CD14-positive monocyte (primary cell): ENCODE data around the genes ZNF2, FAHD2A and TRIM43.

GRCh38 chr2:94208151-94208712 lies 378.9 kb upstream of the AQP7B start:
- CAGE, long polyA plus RNA: no peak

DNA sequence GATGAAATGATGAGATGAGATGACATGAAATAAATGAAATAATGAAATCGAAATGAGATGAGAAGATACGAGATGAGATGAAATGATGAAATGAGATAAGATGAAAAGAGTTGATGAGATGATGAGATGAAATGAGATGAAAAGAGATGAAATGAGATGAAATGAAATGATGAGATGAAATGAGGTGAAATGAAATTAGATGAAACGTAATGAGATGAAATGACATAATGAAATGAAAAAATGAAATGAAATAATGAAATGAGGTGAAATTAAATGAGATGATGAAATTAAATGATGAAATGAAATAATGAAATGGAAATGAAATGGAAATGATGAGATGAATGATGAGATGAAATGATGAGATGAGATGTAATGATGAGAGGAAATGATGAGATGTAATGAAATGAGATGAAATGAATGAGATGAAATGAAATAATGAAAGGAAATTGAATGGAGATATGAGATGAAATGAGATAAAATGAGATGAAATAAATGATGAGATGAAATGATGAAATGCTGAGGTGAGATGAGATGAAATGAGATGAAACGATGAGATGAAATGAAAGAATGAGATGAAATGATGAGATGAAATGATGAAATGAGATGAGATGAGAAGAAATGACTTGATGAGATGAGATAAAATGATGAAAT lies 366.6 kb upstream of the AQP7B start:
- CAGE, long polyA plus RNA: no peak

DNA sequence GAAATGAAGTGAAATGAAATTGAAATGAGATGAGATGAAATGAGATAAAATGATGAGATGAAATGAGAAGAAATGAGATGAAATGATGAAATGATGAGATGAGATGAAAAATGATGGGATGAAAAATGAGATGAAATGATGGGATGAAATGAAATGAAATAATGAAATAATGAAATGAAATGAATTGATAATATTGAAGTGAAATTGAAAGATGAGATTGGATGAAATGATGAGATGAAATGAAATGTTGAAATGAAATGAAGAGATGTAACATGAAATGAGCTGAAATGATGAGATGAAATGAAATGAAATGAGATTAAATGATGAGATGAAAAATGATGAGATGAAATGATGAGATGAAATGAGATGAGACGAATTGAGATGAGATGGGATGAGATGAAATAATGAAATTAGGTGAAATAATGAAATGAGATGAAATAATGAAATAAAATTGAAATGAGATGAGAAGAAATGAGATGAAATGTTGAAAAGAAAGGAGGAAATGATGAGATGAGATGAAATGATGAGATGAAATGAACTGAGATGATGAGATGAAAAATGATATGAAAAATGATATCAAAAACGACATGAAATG lies 366.0 kb upstream of the AQP7B start:
- CAGE, long polyA plus RNA: no peak

DNA sequence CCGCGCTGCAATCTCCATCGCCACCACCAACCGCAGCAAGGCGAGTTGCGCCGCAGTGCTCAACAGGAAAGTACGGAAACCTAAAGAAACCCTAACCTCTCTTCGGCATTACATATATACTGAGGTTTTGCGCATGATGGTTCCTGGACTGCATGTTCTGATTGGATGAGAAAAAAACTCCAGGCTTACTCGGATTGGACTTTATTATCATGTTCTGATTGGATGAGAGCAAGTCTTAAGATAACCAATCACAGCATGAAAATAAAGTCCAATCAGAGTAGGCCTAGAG lies 75.9 kb downstream of the TEKT4 start:
- CAGE, long polyA plus RNA: no peak

GRCh38 chr2:95031382-95031572 lies 5.8 kb downstream of the MAL start:
- CAGE, long polyA plus RNA: no peak

- CAGE, long polyA plus RNA: no peak
Measured at GRCh38 chr2:95164939-95166265, at the start of gene ZNF2. TSS of gene ZNF2 (plus strand) at chr2:95165809.

DNA sequence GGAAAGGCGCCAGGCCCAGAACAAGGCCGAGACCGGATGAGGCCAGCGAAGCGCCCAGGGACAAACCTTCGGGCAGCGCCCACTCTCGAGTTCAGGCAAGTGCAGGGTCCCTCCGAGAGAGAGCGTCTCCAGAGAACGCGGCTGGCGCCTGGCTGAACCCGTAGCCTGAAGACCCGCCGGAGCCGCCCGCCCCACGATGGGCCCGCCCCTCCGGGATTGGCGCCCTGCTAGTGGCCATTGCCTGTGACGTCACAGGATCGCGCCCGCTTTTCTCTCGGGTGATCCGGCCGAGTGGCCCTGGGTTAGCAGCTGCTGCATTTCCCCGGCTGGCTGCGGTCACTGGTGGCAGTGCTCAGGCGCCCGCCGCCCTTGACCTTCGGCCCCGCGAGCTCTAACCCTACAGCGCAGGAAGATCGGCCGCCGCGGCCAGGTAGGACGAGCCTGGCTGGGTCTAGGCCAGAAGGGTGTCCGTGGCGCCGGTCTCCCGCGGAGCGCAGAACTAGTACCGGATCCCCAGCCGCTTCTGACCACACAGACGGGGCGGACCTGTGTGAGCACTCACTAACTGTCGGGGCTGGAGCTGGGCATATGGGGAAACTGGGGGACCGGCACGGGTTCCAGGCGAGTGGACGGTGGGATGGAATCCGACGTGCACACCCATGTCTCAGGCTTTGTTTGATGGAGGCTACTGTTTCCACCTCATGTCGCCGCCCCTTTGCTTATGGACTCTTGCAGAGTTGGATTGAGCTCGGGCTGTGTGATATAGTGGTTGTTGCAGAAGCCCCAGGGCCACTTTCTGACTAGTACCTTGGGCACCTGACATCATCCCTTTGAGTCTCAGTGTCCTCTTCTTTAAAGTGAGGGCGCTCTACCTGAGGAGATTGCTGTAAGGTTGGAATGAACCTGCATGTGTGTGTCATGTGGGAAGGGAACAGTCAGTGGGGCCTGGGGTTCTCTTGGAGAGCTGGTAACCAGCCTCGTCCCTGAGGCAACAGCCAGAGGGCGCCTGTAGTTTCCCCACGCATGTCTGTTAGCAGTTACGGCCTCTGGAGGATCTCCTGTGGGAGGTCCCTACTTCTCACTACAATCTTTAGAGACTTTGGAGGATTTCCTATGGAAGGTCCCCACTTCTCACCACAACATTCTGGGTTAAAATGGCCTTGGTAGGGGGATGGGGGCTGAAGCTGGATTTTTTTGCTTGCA lies at the start of gene FAHD2A:
Gene FAHD2A (plus strand): TSS at position 266 of the 1,203 bp plus-strand sequence.
- CAGE, long polyA plus RNA: no peak

DNA sequence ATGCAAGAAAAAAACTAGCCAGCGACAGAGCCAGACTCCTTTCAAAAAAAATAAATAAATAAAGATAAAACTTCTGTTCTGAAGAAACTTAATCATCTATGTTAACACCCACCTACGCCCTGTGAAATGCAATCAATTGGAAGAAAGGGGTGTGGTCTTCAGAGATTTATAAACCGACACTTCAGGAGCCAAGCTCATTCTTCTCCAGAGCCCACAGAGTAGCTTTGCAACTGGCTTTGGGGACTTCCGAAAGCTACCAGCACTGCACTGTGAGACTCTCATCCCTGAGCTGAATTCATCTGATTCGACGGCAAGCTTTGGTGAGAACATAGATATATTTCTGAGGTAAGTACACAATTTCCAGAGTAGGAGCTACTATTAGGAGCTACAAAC lies at the start of gene TRIM43:
Gene TRIM43 (plus strand): TSS at position 197 of the 393 bp plus-strand sequence.
- CAGE, long polyA plus RNA: no peak

DNA sequence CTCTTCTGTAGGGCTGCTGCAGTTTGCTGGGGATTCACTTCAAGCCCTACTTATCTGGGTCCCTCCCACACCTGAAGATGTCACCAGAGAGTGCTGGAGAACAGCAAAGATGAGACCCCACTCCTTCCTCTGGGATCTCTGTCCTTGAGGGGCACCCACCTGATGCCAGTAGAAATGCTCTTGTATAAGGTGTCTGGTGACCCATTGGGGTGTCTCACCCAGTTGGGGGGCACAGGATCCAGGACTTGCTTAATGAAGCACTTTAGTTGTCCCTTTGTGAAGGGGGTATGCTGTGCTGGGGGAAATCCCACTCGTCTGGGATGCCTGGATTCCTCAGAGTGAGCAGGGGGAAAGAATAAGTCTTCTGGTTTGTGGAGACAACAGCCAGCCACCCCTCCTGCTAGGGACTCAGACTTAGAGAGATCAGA lies 165.9 kb downstream of the ANKRD36C start:
- CAGE, long polyA plus RNA: no peak

GRCh38 chr2:95827083-95828081 lies 164.2 kb downstream of the ANKRD36C start:
- CAGE, long polyA plus RNA: no peak

GRCh38 chr2:95838832-95839276 lies 152.8 kb downstream of the ANKRD36C start:
- CAGE, long polyA plus RNA: no peak

DNA sequence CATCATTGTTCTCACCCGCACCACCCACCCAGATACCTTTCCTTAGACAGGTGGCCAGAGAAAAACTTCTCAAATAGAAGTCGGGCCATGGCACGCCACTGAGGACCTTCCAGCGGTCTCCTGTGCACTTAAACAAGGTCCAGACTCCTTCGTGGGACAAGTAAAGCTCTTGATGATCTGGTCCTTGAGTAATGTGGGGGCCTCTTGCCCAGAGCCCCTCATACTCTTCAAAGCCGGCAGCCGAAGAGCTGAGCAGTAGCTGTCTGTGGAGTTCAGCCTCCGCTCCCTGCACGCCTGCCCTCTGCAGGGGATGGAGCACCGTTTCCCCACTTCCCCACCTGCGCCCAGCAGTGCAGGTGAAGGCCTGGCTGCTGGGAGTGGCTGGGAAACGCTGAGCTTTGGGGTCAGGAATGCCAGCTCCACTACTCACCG lies 18.1 kb upstream of the ANKRD36C start:
- CAGE, long polyA plus RNA: no peak

- CAGE, long polyA plus RNA: no peak
Measured at GRCh38 chr2:96141940-96142522, 3.2 kb downstream of the DUSP2 start.

DNA sequence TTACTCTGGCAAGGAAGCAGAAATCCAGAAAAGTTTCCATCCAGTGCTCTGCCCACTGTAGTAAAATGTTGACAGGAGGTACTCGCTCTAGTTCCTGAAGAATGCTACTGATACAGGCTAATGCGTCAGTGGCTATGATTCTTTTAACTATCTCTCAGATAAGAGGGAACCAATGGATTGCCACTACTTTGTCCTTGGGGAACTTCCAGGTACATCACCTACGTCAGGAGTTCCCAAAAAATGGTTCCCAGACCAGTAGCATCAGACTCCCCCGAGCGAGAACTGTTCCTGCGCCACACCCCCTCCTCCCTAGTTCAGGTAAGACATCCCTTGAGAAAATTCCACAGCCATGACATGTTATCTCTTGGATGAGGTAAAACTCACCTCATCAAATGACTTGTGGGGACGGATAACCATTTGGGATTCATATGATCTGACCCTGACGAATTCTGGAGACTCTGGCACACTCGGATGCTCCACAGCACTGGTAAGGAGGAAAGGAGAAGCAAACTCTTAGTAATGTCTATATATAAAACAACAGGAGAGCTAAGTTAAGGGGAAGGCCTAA lies 16.6 kb downstream of the STARD7 start:
- CAGE, long polyA plus RNA: no peak

DNA sequence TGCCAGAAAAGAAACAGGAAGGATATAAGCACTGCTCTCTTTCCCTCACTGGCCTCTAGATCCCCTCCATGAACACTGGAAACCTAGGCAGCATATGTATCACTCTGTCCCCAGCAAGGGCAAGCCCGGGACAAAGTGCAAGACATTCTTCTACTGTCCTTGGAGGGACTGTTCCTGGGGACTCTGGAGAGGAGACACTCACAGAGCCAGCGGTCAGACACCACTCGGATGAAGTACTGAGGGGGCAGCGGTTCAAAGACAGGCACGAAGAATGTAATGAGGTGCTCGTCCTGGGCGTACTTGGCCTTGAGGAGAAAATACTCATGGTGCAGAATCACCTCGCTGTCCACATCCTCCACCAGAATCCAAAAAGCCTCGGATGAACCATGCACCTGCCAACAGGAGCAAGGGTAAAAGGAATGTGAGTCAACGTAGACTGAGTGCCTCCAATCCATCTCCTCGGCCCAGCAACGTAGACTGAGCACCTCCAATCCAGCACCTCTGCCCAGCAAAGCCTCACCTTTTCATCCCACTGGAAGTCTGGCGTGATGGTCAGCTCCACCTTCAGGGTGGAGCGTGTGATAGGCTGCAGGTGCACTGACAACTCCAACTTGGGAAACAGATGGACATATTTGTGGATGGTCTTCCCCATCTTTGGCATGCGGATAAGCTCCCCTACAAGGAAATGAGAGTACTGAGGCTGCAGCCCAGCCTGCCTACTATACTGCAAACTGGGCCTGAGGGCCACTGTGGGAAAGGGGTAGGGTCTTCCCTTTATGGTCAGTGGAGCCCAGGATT lies 18.7 kb downstream of the SNRNP200 start:
- CAGE, long polyA plus RNA: no peak

GRCh38 chr2:96485709-96486689 lies 19.2 kb downstream of the NEURL3 start:
- CAGE, long polyA plus RNA: no peak

DNA sequence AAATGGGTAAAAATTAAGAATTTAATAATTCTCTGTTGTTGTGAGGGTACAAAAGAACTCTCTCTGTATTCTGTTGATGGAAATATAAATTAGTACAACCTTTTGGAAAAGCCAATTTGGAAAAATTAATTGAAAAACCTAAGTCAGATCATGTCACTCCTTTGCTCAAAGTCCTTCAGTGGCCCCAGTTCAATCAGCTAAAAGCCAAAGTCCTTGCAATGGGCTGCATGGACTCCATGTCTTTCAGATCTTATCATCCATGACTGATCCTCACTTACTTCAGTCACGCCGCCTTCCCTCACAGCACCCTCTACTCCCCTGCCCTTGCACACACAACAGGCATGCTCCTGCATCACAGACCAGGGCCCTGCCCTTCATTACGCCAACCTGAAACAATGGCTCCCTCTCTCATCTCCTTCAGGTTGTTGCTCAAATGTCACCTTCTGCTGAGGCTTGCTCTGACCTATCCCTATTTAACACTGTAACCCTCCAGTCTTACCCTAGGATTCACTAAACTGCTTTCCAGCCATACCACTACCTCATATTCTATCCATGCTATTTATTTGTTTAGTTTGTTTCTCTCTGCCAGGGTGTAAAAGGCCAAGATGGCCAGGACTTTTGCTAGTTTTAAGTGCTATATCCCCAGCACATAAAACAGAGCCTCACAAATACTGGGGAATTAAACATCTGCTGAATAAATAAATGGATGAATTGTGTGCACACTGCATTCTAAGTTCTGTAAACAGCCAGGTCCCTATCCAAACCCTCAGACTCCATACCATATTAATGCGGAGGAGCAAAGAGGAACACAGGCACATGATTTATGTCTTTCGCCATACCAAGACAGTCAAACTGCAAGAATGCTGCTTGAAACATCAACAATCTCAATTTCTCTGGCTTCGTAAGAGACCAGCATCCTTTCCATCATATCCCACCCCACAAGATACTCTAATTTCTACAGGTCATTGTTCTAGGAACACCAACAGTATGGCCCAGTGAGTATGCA lies 15.3 kb downstream of the KANSL3 start:
- CAGE, long polyA plus RNA: no peak

GRCh38 chr2:96663119-96663724 lies 20.7 kb downstream of the FER1L5 start:
- CAGE, long polyA plus RNA: no peak

GRCh38 chr2:96766778-96767129 lies 6.1 kb downstream of the CNNM4 start:
- CAGE, long polyA plus RNA: no peak

GRCh38 chr2:96839092-96839802 lies 4.6 kb downstream of the ANKRD23 start:
- CAGE, long polyA plus RNA: no peak